Ureter (tissue), 1 donor: ENCODE results near the genes RS1 and MAP3K15.

GRCh38 chrX:16857895-16858120, 12.4 kb downstream of the RBBP7 start:
- PRO-cap = no peak

DNA sequence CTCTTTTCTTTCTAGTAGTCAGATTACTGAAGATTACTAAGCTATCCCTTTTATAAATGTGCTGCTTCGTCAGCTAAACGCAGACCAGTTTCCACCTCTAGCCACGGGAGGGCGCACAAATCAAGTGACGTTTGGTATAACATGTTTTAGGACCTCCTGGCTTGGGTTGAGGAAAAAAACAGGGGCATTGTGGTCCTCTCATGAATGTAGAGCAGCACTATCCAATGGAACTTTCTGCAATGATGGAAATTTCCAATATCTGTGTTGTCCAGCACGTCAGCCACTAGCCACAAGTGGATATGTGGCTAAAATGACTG, 13.1 kb upstream of the RBBP7 start:
- PRO-cap = no peak

DNA sequence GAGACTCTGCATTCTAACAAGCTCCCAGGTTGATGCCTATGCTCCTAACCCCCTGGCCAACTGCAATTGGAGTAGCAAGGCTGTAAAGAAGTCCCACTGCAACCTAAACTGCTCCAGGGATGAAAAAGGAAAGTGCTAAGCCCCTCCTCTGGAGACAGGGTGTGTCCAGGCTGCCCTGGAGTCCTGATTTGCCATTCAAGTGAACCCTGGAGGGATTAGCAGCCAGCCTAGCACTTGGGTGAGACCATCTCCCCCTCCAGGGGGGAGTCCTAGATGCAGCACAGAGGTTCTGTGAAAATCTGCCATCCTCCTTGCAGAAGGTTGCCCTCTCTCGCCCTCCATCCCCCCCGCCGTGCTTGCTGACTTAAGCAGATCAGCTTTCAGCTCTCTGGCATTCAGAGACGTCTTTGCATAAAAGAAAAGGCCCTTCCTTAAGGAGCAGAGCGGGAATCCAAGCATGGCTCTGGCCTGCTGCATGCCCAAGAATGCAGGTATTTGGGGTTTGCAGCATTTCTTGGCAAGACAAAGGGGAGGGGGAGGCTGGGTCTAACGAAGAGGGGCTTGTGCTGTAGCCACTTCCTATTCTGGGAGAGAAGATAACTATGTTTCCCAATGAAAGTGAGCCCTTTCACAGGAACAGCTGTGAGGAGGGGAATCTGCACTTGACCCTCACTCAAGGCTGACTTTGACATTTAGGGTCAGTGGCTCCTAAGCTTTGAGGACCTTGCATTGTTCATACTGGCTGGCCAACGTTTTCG, 102.0 kb upstream of the SCML1 start:
- PRO-cap = no peak

- PRO-cap = no peak
These were observed 2.2 kb upstream of the SCML1 start for GRCh38 chrX:17735134-17735517.

GRCh38 chrX:17741107-17741843, 4.0 kb downstream of the SCML1 start:
- PRO-cap = no peak

- PRO-cap = no peak
These were observed at the start of gene RS1 for GRCh38 chrX:18671933-18672337. RS1 (minus strand) TSS chrX:18672108.

GRCh38 chrX:18674400-18674819, 2.5 kb upstream of the RS1 start:
- PRO-cap = no peak

- PRO-cap = no peak
These were observed 3.5 kb upstream of the RS1 start for GRCh38 chrX:18675498-18675807.

- PRO-cap = no peak
These were observed 86.7 kb downstream of the PHKA2 start for GRCh38 chrX:18896991-18897783.

DNA sequence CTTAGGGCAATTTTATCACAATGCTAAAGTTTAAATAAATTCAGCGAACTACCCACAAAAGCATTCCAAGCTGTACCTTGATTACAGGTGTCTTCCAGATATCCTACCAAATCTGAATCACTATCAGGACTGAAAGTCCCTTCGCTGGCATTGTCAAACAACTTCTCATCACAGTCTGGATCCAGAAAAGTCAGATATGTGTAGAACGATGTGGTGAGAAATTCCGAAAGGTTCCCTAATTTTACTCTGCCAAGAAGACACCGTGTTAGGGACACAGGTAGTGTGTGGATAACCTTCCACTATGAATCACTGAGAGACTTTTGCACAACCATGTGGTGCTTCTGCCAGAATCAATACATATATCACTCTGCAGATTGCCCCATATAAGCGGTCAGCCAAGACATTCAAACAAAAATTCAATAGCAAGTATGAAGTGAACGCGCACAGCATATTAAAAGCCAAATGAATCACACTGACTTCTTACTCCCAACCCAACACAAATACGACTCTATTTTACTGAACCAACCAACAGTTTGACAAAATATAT, 63.9 kb downstream of the PHKA2 start:
- PRO-cap = no peak

- PRO-cap = no peak
These were observed at the start of gene MAP3K15 for GRCh38 chrX:19514662-19515871. MAP3K15 (minus strand) TSS chrX:19515508.

DNA sequence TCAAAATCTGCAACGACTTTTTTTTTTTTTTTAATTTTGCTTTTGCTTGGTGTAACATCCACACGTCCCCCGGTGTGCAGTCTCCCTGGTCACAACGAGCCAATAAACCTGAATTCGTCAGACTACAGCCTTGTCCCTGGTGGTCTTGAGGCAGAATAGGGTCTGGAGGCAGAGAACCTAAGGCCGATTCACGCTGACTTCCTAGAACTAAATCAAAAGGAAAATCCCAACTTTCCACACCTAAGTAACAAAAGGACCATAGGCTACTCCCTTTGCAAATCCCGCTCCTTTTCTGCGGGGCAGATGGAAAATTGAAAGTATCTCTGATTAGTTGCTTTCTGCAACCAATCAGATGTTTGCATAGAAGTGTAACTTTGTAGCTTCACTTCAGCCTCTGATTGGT, 125.2 kb upstream of the MAP3K15 start:
- PRO-cap = no peak

DNA sequence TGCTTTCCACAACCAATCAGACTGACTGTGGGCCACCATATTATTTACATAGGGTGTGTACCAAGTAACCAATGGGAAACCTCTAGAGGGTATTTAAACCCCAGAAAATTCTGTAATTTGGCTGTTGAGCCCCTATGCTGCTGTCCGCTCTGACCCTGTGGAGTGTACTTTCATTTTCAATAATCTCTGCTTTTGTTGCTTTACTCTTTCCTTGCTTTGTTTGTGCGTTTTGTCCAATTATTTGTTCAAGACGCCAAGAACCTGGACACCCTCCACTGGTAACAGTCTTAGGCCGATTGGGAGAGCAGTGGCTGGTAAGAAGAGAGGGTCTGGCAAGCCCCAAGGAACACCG, 125.5 kb upstream of the MAP3K15 start:
- PRO-cap = no peak

DNA sequence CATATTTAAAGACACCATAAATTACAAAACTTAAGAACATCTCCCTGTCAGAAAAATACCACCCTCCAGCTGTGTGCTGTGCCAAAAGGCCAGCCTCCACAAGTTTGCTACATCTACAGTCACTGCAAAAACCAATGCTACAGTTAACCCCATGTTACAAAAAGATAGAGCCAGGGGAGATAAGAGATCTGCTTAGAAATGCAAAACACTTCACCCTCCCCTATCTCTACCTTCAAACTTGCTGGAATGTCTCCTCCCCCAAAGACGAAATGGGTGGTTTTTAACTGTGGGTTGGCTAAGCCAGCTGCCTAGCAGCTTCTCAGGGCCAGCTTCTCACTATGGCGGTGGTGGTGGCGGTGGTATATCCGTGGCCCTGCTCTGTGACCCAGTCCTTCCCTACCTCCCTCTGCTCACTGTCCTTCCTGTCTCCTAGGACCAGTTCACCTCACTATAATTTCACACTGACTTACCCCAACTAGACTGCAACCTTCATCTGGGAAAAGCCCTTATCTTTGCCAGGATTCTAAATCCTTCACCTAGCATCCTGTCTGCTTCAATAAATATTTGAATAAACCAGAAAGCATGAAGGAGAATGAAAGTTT, 46.5 kb downstream of the SH3KBP1 start:
- PRO-cap = no peak

GRCh38 chrX:19886590-19886899, 855 bp downstream of the SH3KBP1 start:
- PRO-cap = no peak

DNA sequence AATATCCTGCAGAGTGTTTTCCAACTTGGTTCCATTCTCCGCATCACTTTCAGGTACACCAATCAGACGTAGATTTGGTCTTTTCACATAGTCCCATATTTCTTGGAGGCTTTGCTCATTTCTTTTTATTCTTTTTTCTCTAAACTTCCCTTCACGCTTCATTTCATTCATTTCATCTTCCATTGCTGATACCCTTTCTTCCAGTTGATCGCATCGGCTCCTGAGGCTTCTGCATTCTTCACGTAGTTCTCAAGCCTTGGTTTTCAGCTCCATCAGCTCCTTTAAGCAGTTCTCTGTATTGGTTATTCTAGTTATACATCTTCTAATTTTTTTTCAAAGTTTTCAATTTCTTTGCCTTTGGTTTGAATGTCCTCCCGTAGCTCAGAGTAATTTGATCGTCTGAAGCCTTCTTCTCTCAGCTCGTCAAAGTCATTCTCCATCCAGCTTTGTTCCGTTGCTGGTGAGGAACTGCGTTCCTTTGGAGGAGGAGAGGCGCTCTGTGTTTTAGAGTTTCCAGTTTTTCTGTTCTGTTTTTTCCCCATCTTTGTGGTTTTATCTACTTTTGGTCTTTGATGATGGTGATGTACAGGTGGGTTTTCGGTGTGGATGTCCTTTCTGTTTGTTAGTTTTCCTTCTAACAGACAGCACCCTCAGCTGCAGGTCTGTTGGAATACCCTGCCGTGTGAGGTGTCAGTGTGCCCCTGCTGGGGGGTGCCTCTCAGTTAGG, 45.8 kb downstream of the BCLAF3 start:
- PRO-cap = no peak

DNA sequence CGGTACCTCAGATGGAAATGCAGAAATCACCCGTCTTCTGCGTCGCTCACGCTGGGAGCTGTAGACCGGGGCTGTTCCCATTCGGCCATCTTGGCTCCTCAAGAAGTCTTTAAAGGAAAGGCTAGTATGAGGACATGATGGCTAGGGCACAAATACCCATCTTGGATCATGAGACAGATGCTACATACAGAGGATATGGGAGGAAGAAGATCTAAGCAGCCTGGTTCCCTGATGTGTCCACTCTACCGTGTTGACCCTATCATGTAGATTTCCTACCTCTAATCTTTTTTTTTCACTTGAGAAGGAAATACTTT, 44.7 kb downstream of the BCLAF3 start:
- PRO-cap = no peak

DNA sequence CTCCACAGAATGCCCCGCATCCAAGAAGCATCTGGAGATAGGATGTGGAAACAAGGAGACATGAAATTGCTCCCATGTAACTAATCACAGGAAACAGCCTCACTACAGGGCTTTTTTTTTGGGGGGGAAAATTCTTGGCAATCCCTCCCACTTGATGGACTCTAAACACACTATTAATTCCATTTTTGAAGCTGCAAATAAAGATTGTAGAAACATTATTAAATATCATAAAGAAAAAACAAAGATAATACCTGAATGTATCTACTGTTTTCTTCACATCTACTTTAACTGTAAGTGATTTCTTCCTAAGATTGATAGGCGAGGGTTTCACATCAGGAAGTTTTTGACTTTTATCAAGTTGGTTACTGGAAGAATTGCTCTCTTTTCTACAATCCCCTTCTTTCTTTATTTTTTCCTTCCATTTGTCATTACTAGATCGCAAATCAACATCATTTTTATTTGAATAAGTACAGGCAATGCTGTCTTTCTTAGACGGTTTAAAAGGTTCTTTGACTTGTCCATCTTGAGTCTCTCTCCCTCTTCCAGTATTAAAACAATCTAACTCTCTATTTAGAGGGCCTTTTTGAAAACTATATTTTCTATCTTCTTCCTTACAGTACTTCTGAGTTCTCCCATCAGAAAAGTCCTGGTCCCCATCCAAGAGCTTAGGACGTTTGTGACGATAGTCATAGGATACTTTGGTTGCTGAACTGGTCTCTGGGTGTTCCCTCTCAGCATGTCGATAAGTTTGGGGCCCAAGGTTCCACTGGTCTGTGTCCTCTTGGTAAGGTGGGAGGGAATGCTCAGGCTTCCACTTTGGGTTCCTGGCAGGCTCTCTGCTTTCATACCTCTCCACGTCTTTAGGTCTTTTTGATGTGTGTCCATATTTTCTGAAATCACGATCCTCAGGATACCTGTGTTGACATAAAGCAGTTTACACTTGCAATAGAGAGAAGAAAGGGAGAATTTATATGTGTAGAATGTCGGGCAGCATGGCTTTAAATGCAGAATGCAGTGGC, 25.8 kb downstream of the BCLAF3 start:
- PRO-cap = no peak

GRCh38 chrX:20029627-20030164, 38.8 kb upstream of the BCLAF3 start:
- PRO-cap = no peak

GRCh38 chrX:20136006-20136666, 5.5 kb downstream of the EIF1AX start:
- PRO-cap = no peak